RPMI7951 (cell line): ENCODE data around the gene HIBCH.

DNA sequence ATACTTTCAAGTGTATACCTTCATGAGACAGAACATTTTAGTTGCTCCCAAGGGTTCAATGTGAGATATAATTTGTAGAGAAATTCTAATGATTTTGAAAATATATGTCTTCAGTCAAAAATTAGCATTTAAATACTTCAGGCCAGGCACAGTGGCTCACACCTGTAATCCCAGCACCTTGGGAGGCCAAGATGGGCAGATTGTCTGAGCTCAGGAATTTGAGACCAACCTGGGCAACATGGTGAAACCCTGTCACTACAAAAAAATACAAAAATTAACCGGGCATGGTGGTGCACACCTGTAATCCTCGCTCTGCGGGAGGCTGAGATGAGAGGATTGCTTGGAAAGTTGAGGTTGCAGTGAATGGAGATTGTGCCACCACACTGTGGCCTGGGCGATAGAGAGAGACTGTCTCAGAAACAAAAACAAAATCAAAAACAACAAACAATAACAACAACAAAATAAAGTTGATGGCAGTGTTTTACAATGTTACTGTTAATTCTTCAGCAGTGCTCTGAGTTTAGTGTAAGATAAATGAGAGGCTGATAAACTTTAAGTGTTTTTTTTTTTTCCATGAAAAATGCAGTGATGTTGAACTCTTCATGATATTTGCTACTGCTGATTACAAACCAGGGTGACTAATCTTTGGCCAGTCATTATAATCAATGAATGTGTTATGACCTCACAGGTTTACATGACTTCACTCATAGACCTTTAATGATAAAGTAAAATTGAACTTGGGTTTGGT lies 2.3 kb downstream of the ITGAV start:
- RAMPAGE, long total RNA = no peak

- RAMPAGE, long total RNA = no peak
Measured at GRCh38 chr2:186662922-186663135, 31.0 kb upstream of the FAM171B start.

- RAMPAGE, long total RNA = no peak
Measured at GRCh38 chr2:186678452-186679103, 15.3 kb upstream of the FAM171B start.

DNA sequence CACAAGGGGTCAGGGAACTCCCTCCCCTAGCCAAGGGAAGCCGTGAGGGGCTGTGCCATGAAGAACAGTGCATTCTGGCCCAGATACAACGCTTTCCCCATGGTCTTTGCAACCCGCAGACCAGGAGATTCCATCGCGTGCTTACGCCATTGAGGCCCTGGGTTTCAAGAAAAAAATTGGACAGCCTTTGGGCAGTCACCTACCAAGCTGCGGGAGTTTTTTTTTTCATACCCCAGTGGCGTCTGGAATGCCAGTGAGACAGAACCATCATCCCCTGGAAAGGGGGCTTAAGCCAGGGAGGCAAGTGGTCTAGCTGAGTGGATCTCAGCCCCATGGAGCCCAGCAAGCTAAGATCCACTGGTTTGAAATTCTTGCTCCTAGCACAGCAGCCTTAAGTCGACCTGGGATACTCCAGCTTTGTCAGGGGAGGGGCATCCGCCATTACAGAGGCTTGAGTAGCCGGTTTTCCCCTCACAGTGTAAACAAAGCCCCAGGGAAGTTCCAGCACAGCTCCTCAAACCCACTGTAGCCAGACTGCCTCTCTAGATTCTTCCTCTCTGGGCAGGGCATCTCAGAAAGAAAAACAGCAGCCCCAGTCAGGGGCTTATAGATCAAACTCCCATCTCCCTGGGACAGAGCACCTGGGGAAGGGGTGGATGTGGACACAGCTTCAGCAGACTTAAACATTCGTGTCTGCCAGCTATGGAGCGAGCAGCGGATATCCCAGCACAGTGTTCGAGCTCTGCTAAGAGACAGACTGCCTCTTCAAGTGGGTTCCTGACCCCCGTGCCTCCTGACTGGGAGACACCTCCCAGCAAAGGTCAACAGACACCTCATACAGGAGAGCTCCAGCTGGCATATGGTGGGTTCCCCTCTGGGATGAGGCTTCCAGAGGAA lies 21.5 kb downstream of the TFPI start:
- RAMPAGE, long total RNA = no peak

DNA sequence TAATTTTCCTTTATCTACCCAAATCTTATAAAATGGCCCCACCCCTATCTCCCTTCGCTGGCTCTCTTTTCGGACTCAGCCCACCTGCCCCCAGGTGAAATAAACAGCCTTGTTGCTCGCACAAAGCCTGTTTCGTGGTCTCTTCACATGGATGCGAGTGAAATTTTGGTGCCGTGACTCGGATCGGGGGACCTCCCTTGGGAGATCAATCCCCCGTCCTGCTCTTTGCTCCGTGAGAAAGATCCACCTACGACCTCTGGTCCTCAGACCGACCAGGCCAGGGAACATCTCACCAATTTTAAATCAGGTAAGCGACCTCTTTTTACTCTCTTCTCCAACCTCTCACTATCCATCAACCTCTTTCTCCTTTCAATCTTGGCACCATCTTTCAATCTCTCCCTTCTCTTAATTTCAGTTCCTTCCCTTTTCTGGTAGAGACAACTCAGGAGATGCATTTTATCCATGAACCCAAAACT lies 257.9 kb upstream of the GULP1 start:
- RAMPAGE, long total RNA = no peak

DNA sequence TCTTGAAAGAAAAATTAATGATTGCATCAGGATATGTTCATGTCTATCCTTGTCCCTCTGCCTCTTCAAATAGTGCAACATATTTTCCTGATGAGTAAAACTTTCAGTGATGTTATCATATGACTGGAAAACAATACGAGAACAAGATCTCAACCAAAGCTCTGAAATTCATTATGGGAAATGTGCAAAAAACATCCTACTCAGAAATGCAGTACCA lies 149.0 kb upstream of the GULP1 start:
- RAMPAGE, long total RNA = no peak

GRCh38 chr2:188406191-188406948 lies 114.7 kb downstream of the GULP1 start:
- RAMPAGE, long total RNA = no peak

GRCh38 chr2:188606455-188607108 lies 314.9 kb downstream of the GULP1 start:
- RAMPAGE, long total RNA = no peak

- RAMPAGE, long total RNA = no peak
Measured at GRCh38 chr2:188891422-188891621, 82.9 kb upstream of the COL3A1 start.

DNA sequence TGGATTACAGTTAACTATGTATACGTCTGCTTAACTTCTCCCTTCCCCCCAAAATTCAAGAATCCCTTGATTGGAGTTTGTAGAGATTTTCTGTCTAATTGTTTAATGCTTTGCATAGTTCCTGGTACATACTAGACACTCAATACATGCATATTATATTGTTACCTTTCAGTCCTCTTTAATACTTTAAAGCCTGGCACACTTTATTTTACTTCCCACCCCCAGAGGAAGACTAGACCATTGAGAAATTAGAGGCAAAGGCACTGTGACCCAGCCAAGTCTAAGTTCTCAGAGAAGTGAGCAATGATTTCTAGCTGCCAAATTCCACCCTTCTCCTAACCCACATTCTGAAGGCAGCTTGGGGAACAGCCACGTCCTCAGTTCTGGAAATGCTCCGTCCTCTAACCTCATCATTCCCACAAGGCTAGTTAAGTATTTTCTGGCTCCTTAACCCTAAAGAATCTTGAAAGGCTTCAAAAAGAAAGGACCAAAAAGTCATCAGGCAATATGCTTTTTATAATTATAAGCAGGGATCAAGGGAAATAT lies 86.7 kb downstream of the COL5A2 start:
- RAMPAGE, long total RNA = no peak

DNA sequence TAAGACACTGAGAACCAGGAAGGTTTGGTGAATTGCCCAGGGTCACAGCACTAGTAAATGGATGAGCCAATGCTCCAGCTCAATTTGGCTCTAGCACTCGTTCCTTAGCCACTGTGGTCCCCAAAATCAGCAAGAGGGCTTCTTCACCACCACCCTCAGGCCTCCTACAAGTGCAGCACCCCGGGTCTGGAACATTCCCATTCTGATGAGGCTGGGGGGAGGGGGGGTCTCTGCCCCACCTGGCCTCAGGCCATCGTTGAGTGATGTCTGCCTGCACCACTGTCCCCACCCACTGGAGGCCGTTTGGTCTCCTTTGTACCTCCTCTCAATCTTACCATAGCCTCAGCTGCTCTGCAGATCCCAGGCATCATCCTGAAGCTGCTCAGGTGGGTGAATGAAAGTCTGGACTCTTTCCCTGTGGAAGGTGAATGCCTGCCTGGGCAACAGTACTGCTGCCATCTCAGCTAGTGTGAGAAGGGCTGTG lies 42.3 kb downstream of the WDR75 start:
- RAMPAGE, long total RNA = no peak

DNA sequence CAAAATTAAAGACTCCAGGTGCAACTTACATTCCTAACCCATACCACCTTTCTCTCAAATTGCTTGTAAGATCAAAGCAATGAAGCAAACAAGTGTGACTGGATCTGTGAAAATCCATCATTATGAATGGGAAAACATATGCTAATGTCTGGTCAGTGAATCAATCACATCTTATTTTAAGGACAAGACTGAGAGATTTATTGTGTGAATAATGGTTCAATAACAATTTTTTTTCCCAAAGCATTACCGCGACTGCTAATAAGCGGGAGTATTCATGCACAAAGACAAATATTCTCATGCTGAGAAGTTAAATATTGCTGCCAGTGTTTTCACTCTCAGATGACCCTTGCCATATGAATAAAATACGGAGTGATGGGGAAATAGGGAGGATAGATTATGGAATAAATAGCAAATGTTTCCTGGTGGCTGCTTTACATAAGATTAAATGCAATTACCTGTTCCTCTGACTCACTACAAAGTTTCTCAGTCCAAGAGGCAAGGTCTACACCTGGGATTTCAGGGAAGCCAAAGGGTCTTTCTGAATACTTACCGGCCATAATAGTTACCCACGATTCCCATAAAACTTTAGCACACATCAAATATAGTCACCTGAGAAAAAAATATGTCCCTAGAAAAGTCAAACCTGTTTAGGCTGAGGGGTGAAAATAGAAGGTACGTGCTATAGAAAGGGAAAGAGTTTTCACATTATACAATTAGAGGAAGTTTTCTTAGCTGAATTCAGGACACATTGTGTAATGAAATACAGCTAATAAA lies 59.5 kb downstream of the WDR75 start:
- RAMPAGE, long total RNA = no peak

DNA sequence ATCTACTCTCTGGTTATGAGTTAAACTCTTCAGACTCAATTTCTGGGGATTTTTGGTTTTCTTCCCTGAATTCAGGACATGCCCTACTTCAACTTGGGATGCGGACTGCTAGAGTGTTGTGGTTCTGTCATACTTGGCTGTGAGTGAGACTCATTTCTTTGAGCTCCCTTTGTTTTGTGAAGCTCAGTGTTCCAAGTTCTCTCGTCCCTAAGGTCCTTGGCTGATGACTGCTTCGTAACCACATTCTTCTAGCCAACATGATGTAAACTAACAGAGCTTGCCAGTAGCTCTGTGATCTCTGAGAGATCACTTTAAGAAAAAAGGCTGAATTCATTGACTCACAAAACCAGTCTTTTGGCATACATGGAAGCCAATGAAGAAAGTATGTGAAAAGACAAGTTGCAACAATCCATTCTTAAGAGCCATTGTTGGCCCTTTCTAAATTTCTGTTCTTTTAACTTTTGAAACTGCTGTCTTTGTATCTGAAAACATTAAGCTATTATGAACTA lies 21.2 kb upstream of the C2orf88 start:
- RAMPAGE, long total RNA = no peak

DNA sequence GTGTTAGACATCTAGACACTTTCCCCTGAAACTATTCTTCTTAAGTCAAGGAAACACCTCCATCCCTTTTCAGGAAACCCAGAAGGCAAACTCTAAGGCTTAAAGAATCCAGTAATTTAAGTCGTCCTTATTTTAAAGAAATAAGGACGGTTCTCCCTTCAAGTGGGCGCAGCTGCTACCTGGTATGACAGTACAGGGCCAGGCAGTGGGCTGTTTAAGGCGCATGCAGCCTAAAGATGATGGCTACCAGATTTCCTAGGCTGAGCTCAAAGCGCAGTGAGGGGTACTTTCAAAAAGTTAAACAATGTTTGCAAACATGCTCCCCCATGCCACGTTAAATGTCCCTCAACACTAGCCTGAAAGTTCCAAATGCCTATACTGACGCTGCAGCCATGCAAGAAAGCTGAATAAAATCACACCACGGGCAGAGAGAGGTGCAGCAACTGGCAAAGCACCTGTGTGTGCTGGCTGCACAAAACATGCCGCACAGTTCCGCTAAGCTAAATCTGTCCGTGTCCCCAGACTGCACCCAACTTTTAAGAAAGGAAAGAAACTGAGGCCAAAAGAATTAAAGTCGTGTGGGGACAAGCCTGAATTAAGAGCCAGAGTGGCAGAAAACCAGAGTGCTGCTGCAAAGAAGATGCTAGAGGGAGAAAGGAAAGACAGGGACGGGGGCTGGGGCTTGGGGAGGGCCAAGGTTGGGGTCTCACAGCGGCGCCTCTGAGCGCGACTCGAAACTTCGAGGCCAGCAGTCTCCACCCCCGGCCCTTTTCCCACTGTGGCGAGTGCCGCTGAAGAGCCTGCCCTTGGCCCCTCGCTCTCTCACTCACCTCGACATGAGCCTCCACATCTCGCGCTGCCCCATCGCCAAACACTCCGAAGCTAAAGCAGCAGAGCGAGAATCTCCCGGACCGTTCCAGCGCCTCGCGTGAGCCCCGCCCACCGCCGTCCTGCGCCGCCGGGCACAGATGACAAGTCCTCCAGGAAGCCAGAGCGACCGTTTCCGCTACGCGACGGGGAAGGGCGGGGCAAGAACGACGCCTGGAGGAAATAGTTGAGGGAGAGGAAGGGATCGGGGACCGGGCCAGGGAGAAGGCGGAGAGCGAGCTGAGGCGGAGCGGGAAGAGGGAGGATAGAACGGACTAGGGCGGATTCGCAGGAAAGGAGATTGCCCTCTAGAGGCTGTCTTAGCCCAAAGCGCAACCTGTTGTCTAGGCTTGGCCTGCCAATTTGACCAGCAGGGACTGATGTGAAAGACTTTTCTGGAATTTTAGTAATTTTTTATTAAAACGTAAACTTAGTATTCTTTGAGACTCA lies at the start of gene HIBCH:
Gene HIBCH (minus strand): TSS at position 941 of the 1,317 bp plus-strand sequence.
- RAMPAGE, long total RNA = no peak

DNA sequence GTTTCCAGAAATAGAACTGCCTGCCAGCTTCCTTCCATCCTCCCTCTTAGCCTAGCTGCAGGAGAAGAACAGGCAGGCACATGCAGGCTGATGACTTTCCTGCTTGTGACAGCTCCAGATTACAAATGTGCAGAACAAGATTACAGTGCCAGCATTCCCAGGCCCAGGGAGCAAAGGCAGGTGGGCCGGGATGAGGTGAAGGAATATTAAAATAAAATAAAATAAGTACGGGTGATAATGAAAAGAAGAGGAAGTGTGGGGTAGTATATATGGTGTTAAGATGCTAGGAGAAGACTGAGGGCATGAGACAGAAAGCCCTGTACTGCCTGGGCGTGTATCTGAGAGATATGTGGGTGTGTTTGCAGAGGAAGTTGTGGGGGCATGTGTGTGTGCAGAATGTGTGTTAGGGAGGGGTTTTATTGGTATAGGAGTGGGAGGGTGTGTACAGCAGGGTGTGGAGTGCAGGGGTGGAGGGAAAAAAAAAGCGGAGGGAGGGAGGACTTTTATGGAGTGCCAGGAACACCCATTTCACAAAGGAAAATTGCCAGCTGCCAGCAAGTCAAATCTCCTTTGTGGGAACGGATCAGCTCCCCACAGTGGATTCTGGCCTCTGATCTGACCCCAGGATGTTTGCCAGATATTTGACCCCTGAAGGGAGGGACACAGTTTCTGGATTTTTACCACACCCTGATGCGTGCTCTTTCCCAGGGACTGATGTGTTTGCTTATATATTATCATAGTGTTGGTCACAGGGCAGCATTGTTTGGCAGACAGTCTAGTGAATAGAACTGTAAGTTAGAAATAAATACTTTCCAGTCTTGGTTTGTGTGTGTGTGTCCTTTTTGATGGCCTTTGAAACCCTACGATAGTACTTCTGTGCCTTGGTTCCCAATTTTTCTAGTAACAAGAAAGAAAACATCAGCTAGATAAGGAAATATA lies 44.1 kb upstream of the NEMP2 start:
- RAMPAGE, long total RNA = no peak

GRCh38 chr2:190647881-190648160 lies 1.1 kb upstream of the NAB1 start:
- RAMPAGE, long total RNA = no peak

GRCh38 chr2:190680223-190680719 lies 31.4 kb downstream of the NAB1 start:
- RAMPAGE, long total RNA = no peak

GRCh38 chr2:190791487-190792119 lies 89.0 kb upstream of the GLS start:
- RAMPAGE, long total RNA = no peak

GRCh38 chr2:190883641-190884501 lies 3.2 kb downstream of the GLS start:
- RAMPAGE, long total RNA = no peak

GRCh38 chr2:190897611-190898301 lies 17.1 kb downstream of the GLS start:
- RAMPAGE, long total RNA = no peak